Epithelial cell of proximal tubule (primary cell): ENCODE data around the genes ST8SIA4 and FER.

DNA sequence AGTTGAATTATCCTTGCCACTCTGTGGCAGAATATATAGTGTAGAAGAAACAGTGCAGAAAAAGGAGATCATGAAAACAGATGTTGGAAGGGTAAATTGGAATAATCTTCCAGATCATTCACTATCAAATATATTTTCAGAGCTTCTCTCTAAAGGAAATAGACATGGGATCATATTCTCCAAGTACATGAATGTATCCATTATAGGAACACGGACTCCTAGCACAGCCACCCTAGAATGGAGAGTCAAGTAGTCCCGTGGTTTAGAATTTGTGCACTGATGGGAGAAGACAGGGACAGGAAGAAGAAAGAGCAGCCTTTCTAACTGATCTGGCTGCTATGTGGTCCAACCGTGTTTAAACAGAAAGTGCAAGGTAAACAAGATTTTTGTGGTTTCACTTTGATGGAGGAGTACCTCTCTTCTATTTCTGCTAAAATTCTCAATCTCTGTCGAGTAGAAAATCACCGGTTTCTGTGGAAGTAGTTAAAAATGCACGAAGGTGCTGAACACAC lies 171.4 kb downstream of the ST8SIA4 start:
- RAMPAGE, long total RNA: no peak
- RRBS: no CpG with 5 or more reads among the region's 6 CpGs

GRCh38 chr5:100900760-100901453 lies 2.2 kb downstream of the ST8SIA4 start:
- RAMPAGE, long total RNA: no peak
- RRBS: 4% methylated on average over 5 of the region's 40 CpGs

- RAMPAGE, long total RNA: no peak
- RRBS: no CpG with 5 or more reads among the region's 46 CpGs
These were observed at the start of gene ST8SIA4 for GRCh38 chr5:100903059-100904014. ST8SIA4 (minus strand) TSS chr5:100903282.

DNA sequence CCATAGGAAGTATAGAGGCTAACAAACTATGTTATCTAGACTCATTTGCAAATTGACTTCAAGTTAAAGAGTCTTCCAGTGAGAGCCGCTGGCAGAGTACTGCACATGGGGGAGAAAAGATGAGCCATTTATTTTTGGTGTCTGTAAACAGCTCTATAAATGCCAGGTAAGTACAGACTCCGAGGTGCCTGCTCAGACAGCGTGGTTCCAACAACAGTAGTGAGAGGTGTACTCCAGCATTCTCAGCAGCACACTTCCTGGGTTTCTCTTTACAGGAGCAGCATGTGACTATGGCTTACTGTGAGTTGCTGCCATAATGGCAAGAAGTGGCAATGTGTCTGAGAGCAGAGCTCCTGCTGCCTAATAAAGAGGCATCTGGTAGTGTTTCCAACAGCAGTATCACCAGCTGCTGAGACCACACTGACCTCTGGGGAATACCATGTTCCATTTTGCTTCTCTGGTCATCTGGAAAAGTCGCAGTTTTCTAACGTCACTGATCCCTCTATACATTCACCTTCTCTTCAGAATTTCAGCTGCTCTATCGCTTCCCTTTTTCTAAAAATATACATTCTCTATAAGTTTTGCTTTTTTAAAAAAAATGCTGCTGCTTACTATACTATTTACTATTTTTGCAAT lies 398.2 kb downstream of the SLCO4C1 start:
- RAMPAGE, long total RNA: no peak
- RRBS: no CpG with 5 or more reads among the region's 6 CpGs

DNA sequence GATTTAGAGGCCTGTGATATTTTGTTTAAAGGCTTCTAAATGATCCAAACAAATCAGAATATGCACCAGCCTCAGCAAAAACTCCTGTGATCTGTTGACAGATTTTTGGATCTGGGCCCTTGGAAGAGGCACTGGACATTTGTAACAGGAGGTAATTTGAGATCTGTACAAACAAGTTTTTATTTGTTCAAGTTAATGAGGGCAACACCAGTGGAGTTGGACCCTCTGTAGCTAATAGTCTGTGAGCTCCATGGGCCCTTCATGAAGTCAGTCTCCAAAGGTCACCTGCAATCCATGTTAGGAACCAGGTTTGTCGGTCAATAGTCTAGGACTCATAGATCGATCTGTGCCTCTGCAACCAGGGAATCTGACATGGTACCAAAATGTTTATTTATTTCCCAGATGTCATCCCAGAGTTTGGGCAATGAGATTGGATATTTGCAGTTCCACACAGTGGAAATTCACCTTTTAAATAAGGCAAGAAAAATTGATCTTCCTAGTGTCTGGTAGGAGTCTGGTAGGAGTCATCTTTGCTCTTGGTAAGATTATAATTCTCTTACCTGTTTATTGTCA lies 41.0 kb downstream of the PAM start:
- RAMPAGE, long total RNA: no peak
- RRBS: no CpG with 5 or more reads among the region's 2 CpGs

- RAMPAGE, long total RNA: no peak
- RRBS: no CpG with 5 or more reads among the region's 8 CpGs
These were observed 52.7 kb downstream of the PAM start for GRCh38 chr5:102807656-102808298.

DNA sequence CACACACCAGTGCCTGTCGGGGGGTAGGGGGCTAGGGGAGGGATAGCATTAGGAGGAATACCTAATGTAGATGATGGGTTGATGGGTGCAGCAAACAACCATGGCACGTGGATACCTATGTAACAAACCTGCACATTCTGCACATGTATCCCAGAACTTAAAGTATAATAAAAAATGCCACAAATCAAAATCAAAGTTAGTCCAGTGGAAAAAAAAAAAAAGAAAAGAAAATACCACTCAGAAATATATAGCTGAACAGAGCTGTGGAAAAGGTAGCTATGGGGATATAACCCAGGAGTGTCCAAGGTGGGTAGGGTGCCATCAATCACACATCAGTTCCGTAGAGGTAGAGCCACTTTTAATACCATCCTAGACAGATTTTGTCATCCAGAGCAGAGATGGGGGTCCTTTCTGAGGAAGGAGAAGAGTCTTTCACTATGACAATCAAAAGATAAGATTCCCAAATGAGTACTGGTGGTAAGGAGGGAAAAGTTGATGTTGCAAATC lies 150.8 kb downstream of the GIN1 start:
- RAMPAGE, long total RNA: no peak
- RRBS: no CpG with 5 or more reads among the region's 3 CpGs

GRCh38 chr5:103017071-103017637 lies 102.8 kb downstream of the GIN1 start:
- RAMPAGE, long total RNA: no peak
- RRBS: no CpG with 5 or more reads among the region's 2 CpGs

DNA sequence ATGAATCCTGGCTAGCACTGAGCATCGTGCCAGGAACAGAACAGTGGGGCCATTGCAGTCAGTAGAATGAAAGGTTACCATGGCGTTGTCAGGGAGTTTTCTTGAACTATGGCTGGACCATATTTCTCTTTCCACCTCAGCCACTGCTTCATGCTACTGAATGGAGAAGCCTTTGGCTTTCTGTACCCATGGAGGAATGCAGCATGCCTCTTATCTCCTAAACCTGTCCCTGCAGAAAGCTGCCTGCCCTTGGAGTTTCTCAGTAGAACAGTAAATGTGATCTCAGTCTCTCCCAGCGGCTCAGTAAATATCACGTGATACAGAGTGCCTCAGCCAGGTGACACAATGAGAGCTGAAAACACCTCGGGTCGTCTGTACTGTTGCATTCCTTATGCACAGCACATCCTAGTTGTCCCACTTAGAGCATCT lies 115.2 kb downstream of the MACIR start:
- RAMPAGE, long total RNA: no peak
- RRBS: no CpG with 5 or more reads among the region's 6 CpGs

- RAMPAGE, long total RNA: no peak
- RRBS: no CpG with 5 or more reads among the region's 15 CpGs
These were observed 797.2 kb downstream of the EFNA5 start for GRCh38 chr5:106873442-106874073.

DNA sequence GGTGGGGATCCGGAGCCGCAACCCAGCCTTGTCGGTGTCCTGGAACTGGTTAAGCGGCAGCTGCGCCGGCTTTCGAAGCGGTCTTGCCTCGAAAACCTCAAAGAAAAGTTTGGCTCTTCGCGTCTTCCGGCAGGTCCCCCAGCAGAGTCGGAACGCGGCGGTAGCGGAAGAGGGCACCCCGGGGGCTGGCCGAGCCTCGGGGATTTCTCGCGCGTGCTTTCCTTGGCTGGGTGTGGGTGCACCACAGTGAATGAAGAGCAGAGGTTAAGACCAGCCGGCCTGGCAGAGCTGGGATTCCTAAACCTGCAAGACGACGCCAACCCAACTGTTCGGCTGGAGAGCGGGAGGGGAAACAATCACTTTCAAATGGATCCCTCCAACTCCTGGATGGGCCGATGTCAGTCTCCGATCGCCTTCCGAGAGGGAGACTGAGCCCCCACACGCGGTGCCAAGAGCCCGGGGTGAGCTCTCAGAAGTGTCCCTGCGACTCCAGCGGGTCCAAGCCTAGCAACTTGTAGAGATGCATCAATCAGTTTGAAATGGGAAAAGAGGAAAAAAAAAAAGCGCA lies 718 bp upstream of the EFNA5 start:
- RAMPAGE, long total RNA: no peak
- RRBS: 1% methylated on average over 24 of the region's 38 CpGs

- RAMPAGE, long total RNA: no peak
- RRBS: no CpG with 5 or more reads among the region's 8 CpGs
These were observed 320.2 kb upstream of the EFNA5 start for GRCh38 chr5:107990693-107991673.

GRCh38 chr5:108381064-108381583 lies 774 bp downstream of the FBXL17 start:
- RAMPAGE, long total RNA: no peak
- RRBS: 2% methylated on average over 18 of the region's 67 CpGs

DNA sequence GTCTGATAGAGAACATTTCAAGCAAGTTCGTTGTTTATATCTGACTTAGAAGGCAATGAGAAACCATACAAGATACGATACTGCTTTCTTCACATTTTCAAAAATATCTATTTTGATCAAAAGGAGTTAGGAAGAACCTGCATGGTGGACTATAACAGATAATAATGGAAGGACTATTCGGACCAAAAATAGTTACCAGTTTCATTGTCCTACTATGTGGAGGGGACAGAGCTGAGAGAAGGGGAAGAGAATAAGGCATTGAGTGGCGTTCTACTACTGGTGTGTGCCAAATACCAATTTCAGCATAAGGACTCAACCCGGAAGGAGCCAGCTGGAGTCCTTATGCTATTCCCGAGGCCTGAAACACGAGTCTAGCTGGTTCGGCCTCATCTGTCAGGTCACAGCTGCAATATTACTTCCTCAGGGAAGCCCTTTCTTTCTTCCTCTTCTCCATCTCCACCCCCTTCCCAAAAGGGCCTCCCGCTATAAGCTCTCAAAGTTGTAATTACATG lies 20.6 kb upstream of the FER start:
- RAMPAGE, long total RNA: no peak
- RRBS: no CpG with 5 or more reads among the region's 9 CpGs

- RAMPAGE, long total RNA: no peak
- RRBS: 1% methylated on average over 12 of the region's 61 CpGs
These were observed 19.9 kb upstream of the FER start for GRCh38 chr5:108727580-108728508.

GRCh38 chr5:108747159-108747534 lies 550 bp upstream of the FER start:
- RAMPAGE, long total RNA: no peak
- RRBS: no CpG with 5 or more reads among the region's 7 CpGs

DNA sequence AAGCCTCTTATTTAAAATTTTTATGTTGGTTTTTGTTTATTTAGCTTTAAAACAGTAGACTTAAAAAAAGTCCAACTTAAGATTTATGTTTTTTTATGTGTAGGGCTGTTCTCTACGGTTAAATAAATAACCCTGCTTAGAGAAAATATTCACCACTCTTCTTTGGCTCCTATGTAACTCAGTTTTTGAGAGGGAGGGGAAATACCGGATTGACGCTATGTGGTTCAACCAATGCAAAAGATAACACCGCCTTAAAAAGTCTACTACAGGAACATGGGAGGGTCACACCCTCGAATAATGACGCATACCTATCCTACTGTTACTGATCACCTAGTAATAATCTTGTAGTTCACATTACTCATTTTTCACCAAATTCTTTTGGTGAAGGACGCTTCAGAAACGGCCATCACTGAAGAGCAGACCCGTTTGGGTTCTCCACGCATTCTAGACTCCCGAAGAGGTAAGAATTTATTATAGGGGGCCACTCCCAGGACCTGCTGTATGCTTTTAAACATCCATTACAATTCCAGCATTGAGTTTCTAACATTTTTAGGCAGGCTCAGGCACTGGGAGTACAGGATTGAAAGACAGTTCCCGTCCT lies at the start of gene FER:
Gene FER (plus strand): TSS at position 357 of the 601 bp plus-strand sequence.
- RAMPAGE, long total RNA: no peak
- RRBS: no CpG with 5 or more reads among the region's 12 CpGs

- RAMPAGE, long total RNA: no peak
- RRBS: no CpG with 5 or more reads among the region's 9 CpGs
These were observed 91.0 kb downstream of the PJA2 start for GRCh38 chr5:109318632-109319309.

- RAMPAGE, long total RNA: no peak
- RRBS: no CpG with 5 or more reads among the region's 3 CpGs
These were observed 3.5 kb upstream of the PJA2 start for GRCh38 chr5:109412998-109414029.

- RAMPAGE, long total RNA: no peak
- RRBS: no CpG with 5 or more reads among the region's 2 CpGs
These were observed 141.0 kb downstream of the MAN2A1 start for GRCh38 chr5:109830697-109831248.